ENCODE results near the gene HAO2.

DNA sequence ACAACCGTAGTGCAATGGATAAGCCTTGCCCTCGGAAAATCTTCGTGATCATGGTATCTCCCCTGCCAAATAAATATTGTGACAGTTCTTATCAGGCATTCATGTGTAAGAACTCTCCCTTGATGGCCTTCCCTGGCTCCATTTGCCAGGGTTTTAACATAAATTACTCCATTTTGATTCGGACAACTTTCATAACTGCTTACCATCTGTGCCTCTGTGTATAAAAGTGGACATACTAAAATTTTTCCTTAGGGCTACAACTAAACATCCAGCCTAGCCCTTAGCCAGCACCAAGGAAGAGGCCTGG lies 37.2 kb upstream of the HAO2 start:
CAGE:
- cytosol, long polyA minus RNA, result no peak
- cytosol, long polyA plus RNA, result no peak
- long polyA plus RNA, result no peak
- nucleus, long polyA minus RNA, result no peak
- nucleus, long polyA plus RNA, result no peak

GRCh38 chr1:119368638-119368915 lies at the start of gene HAO2:
Gene HAO2, plus strand, starts transcription at chr1:119368785.
CAGE:
- cytosol, long polyA minus RNA, result no peak
- cytosol, long polyA plus RNA, result no peak
- long polyA plus RNA, result no peak
- nucleus, long polyA minus RNA, result no peak
- nucleus, long polyA plus RNA, result no peak

CAGE:
- cytosol, long polyA minus RNA, result no peak
- cytosol, long polyA plus RNA, result no peak
- long polyA plus RNA, result no peak
- nucleus, long polyA minus RNA, result no peak
- nucleus, long polyA plus RNA, result no peak
Measured at GRCh38 chr1:119542323-119543193, 35.5 kb downstream of the HSD3B1 start.

DNA sequence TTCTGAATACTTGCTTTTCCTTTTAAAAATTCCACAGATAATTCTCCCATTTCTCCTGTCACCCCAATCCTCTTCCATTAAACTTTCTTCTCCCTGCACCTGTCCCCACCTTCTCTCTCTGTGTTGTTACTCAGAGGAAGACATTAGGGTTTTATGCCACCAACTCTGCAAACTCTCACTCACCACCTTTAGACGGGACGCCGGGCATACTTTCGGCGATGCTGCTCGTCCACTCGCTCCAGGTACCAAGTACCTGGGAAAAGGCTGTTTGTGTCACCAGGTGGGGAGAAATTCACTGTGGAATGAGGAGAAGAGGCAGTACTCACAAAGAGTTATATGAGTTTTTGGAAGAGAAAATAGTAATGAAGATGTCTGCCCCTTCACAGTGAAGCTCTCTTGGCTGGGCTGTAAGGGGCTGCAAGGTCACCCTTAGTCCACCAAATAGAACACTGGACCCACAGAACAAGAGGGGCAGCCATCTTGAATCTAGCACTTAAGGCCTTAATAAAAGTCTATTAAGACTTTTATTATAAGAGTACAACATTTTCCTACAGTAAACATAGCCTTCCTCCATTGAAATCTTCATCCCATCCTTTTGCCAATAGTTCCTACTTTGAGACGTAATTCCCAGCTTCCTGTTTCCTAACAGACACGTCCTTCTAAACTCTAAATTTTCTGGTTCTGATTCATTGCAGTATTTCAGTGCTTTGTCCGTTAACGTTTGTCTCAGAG lies 17.9 kb downstream of the HMGCS2 start:
CAGE:
- cytosol, long polyA minus RNA, result no peak
- cytosol, long polyA plus RNA, result no peak
- long polyA plus RNA, result no peak
- nucleus, long polyA minus RNA, result no peak
- nucleus, long polyA plus RNA, result no peak

DNA sequence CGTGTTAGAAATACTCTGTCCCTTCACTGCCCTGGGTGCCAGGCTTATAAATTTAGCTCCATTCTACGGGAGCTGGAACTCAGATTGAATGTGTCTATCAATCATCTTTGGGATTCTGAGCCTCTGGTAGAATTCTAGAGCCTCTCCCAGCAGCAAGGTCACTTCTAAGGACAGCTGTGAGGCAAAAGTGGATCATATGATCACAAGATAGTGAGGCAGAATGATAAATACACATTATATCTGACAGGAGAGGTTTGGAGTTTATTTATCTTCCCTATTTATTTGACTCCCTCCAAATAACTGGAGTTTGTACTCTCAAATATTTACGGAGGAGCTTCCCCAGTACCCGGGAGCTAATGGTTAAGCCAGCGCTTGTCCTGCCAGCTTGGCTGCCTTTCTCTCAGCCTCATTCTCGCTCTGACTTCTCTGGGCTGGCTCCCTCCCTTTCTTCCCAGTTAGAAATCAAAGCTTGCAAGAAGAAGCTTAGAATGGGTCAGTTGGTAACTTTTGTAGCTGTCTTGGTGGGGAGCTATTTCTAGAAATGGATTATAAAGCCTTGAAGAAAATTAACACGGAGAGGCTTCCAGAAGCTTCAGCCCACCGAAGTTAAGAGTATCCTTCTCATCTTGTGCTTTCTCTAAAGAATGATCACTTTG lies 2.3 kb downstream of the HMGCS2 start:
CAGE:
- cytosol, long polyA minus RNA, result no peak
- cytosol, long polyA plus RNA, result no peak
- long polyA plus RNA, result no peak
- nucleus, long polyA minus RNA, result no peak
- nucleus, long polyA plus RNA, result no peak

DNA sequence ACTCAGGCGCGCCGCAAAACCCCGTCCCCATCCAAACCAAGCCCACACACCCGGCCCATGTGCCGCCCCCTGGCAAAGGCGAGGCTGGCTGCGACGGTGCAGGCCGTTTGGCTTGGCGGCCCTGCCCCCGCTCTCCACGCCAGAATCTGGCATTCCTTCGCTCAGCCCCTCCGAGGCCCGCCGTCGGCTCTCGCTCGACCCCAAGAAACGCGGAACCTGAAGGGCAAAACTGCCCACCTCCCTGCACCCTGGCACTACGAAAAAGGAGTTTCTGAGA lies 736 bp downstream of the NOTCH2 start:
CAGE:
- cytosol, long polyA minus RNA, result no peak
- cytosol, long polyA plus RNA, result no peak
- long polyA plus RNA, result no peak
- nucleus, long polyA minus RNA, result no peak
- nucleus, long polyA plus RNA, result no peak

DNA sequence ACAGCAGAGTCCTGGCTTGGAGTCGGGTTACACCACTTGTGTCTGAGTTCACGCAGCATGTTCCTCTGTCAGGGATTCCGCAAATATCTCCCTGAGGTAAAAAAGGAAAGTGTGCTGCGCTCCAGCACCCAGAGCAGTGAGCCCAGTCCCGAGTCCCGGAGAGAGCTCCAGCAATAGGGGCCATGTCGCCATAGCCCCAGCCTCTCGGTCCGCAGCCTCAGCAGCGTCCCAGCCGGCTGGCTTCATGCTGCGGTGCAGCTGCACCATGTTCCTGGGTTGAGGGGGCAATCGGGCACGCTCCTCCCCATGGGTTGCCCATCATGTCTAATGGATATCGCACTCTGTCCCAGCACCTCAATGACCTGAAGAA lies 101.2 kb upstream of the SEC22B start:
CAGE:
- cytosol, long polyA minus RNA, result no peak
- cytosol, long polyA plus RNA, result no peak
- long polyA plus RNA, result no peak
- nucleus, long polyA minus RNA, result no peak
- nucleus, long polyA plus RNA, result no peak

CAGE:
- cytosol, long polyA minus RNA, result no peak
- cytosol, long polyA plus RNA, result no peak
- long polyA plus RNA, result no peak
- nucleus, long polyA minus RNA, result no peak
- nucleus, long polyA plus RNA, result no peak
Measured at GRCh38 chr1:120701119-120701696, 22.5 kb upstream of the NOTCH2NLR start.

DNA sequence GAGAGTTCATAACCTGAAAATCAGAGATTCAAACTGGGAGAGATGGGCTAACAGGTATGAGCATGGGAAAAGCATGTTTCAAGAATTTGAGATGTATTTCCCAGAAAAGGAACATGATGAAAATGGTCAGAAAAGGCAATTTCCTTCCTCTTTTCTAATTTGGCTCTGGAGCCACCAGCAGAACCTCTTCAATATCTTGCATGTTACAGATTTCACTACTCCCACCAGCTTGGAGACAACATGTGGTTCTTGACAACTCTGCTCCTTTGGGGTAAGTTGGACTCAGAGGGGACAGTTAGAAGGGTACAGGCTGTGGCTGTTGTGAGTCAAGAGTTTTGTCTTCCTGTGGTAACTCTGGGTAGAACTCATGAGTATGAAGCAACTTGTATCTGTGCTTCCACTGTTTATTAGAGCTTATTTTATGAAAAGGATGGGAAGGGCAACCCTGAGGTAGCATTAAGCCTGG lies 97.0 kb downstream of the FAM72B start:
CAGE:
- cytosol, long polyA minus RNA, result no peak
- cytosol, long polyA plus RNA, result no peak
- long polyA plus RNA, result no peak
- nucleus, long polyA minus RNA, result no peak
- nucleus, long polyA plus RNA, result no peak

GRCh38 chr1:121511300-121512534 lies 326.9 kb downstream of the SRGAP2C start:
CAGE:
- cytosol, long polyA minus RNA, result no peak
- cytosol, long polyA plus RNA, result no peak
- long polyA plus RNA, result no peak
- nucleus, long polyA minus RNA, result no peak
- nucleus, long polyA plus RNA, result no peak

DNA sequence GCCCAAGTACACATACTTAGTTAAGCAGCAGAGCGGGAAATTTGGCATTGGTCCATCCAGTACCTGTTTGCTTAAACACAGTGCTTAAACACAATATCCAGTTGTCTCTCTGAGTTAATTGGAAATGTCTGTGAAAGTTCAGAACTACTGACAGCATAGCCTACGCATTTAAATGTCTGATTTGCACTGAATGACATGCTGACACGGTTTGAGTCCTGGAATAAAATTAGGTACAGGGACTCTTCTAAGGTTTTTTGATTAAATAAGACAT lies 337.4 kb downstream of the SRGAP2C start:
CAGE:
- cytosol, long polyA minus RNA, result no peak
- cytosol, long polyA plus RNA, result no peak
- long polyA plus RNA, result no peak
- nucleus, long polyA minus RNA, result no peak
- nucleus, long polyA plus RNA, result no peak

DNA sequence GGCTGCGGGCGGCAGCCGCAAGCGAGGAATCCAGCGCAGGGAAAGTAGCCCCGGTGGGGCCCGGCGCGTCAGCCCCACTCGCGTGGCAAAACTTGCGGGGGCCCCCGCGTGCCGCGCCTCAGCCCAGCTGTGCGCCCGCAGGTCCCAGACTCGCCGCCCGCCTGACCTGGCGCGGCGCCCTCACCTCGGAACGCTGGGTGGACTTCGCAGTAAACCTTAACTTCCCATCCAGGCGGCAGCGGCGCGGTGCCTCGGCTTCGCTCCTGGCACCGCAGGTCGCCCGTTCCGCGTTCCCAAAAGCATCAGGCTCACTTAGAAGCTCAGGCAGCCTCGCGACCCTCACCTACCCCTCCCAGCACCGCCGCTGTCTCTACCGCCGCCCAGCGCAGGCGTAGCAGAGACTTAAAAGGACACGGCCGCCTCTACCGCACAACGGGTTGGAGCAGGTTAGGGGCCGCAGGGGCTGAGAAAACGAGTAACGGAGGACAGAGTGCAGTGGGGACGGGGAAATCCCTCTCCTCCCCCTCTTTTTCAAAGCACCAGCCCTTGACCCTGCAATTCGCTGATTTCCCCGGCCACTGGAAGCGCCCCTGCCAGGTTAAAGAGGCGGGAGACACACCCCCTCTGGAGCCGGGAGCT lies 262.6 kb downstream of the H3-7 start:
CAGE:
- cytosol, long polyA minus RNA, result no peak
- cytosol, long polyA plus RNA, result no peak
- long polyA plus RNA, result no peak
- nucleus, long polyA minus RNA, result no peak
- nucleus, long polyA plus RNA, result no peak

DNA sequence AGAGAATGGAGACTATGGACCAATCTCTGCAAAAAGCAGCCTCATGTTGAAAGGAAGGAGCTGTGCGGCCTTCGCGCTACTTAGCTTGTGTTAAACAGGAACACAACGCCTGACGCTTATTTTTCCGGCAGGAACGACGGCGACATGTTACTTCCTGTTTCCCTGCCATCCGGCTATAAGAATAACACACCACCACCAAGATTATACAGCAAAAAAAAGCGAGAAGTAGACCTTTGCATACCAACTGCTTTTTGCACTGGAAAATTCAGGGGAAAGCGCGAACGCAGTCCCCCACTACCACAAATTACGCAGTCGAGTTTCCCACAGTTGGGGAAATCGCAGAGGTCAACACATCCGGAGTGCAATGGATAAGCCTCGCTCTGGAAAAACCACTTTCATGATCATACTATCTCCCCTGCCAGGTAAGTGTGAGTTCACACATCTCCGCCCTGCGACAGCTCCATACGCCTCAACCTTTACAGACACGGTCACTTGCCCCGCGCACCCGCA lies 206.5 kb downstream of the H3-7 start:
CAGE:
- cytosol, long polyA minus RNA, result no peak
- cytosol, long polyA plus RNA, result no peak
- long polyA plus RNA, result no peak
- nucleus, long polyA minus RNA, result no peak
- nucleus, long polyA plus RNA, result no peak

DNA sequence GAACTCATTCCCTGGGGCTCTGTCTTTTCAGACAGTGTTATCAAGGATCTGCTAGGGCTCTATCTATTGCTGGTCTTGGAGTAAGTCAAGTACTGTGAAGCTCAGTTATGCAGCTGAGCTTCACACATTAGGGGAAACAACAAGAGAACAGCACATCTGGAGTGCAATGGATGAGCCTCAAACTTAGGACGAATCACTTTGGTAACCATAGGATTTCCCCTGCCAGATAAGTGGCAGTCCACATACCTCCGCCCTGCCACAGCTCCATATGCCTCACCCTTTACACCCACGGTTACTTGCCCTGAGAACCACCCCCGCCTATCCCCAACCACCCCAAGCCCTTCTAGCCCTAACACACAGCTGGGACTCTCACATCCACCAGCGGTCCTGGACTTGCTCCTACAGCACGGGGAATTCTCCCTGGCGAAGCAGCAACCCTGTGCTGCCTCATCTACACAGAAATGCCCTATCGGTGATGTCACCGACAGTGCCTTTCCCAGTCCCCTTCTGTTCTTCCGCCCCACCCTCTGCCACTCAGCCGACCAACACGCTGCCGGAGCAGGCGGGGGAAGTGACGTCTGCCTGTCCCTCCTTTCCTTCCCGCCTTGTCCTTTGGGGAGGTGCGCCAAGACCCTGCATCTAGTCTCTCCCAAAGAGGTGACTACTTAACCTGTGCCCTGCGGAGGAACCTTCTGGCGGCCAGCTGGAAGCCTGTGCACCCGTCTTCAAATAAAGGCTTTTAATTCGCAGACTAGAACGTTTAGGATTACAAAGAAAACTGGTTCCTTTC lies 185.2 kb downstream of the H3-7 start:
CAGE:
- cytosol, long polyA minus RNA, result no peak
- cytosol, long polyA plus RNA, result no peak
- long polyA plus RNA, result no peak
- nucleus, long polyA minus RNA, result no peak
- nucleus, long polyA plus RNA, result no peak

GRCh38 chr1:143735789-143736914 lies 169.6 kb downstream of the H3-7 start:
CAGE:
- cytosol, long polyA minus RNA, result no peak
- cytosol, long polyA plus RNA, result no peak
- long polyA plus RNA, result no peak
- nucleus, long polyA minus RNA, result no peak
- nucleus, long polyA plus RNA, result no peak

DNA sequence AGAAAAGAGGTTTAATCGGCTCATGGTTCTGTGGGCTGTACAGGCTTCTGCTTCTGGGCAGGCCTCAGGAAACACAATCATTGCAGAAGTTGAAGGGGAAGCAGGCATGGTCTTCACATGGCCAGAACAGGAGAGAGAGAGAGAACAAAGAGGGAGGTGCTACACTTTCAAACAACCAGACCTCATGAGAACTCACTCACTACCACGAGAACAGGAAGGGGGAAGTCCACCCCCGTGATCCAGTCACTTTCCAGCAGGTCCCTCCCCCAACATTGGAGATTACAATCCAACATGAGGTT lies 156.9 kb downstream of the H3-7 start:
CAGE:
- cytosol, long polyA minus RNA, result no peak
- cytosol, long polyA plus RNA, result no peak
- long polyA plus RNA, result no peak
- nucleus, long polyA minus RNA, result no peak
- nucleus, long polyA plus RNA, result no peak

CAGE:
- cytosol, long polyA minus RNA, result no peak
- cytosol, long polyA plus RNA, result no peak
- long polyA plus RNA, result no peak
- nucleus, long polyA minus RNA, result no peak
- nucleus, long polyA plus RNA, result no peak
Measured at GRCh38 chr1:143838253-143838865, 67.4 kb downstream of the H3-7 start.

DNA sequence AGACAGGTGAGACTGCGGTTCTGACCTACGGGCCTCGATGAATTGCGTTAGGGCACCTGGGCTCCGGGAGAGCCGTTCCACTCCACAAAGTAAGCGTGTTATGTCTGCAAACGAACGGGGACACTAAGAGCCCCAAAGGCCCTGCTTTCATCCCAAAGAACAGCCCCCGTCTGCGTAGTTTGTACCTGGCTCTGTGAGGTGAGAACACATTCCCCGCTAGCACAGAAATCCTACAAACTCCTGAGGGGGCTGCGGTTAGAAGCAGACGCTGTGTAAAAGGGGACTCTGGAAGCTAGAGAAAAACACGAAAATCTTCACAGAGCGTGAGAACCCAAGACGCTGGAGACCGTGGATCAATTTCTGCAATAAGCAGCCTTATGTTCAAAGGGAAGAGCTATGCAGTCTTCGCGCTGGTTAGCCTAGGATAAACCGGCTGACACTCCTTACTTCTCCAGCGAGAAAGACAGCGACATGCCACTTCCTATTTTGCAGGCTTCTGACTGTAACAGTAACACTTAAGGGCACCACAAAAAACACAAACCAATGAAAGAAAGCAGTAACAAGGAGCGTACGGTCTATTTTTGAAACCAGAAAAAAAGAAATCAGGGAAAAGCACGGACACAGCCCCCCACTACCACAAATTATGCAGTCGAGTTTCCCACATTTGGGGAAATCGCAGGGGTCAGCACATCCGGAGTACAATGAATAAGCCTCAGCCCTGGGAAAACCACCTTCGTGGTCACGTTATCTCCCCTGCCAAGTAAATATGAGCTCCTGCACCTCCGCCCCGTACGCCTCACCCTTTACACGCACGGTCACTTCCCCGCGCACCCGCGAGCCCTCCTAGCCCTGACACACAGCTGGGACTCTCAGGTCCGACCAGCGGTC lies 41.3 kb upstream of the PPIAL4F start:
CAGE:
- cytosol, long polyA minus RNA, result no peak
- cytosol, long polyA plus RNA, result no peak
- long polyA plus RNA, result no peak
- nucleus, long polyA minus RNA, result no peak
- nucleus, long polyA plus RNA, result no peak

CAGE:
- cytosol, long polyA minus RNA, result no peak
- cytosol, long polyA plus RNA, result no peak
- long polyA plus RNA, result no peak
- nucleus, long polyA minus RNA, result no peak
- nucleus, long polyA plus RNA, result no peak
Measured at GRCh38 chr1:145094516-145095207, 466 bp downstream of the SRGAP2B start.

DNA sequence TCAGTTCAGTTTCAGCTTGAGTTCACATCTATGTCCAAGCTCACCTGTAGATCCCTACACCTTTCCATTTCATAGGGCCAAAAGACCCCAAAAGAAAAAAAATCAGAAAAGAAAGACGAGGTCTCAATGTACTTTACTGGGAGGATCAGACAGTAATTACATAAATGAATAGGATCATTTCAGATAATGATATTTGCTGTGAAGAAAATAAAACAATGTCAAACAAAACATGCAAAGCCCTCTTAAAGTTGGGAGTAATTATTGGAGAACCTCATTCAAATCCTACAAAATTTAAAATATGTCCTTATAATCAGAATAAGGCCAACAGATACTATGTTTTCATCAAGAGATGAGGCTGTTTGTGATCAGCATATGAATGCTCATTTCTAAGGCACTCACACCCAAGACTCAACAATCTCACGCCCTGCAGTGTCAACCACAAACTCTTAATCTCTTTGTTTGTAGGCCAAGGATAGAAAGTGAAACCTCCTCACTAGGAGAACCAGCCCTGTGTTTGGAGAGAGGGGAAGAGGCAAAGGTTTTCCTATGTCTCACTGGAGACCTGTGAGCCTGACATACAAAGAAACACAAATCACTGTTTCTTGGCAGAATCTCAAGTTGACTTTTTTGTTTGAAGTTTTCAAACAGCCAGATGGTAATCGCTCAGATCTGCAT lies 16.8 kb downstream of the PDZK1 start:
CAGE:
- cytosol, long polyA minus RNA, result no peak
- cytosol, long polyA plus RNA, result no peak
- long polyA plus RNA, result no peak
- nucleus, long polyA minus RNA, result no peak
- nucleus, long polyA plus RNA, result no peak